Prostate gland (tissue), 2 donors: ENCODE results near the gene PSMD12.

DNA sequence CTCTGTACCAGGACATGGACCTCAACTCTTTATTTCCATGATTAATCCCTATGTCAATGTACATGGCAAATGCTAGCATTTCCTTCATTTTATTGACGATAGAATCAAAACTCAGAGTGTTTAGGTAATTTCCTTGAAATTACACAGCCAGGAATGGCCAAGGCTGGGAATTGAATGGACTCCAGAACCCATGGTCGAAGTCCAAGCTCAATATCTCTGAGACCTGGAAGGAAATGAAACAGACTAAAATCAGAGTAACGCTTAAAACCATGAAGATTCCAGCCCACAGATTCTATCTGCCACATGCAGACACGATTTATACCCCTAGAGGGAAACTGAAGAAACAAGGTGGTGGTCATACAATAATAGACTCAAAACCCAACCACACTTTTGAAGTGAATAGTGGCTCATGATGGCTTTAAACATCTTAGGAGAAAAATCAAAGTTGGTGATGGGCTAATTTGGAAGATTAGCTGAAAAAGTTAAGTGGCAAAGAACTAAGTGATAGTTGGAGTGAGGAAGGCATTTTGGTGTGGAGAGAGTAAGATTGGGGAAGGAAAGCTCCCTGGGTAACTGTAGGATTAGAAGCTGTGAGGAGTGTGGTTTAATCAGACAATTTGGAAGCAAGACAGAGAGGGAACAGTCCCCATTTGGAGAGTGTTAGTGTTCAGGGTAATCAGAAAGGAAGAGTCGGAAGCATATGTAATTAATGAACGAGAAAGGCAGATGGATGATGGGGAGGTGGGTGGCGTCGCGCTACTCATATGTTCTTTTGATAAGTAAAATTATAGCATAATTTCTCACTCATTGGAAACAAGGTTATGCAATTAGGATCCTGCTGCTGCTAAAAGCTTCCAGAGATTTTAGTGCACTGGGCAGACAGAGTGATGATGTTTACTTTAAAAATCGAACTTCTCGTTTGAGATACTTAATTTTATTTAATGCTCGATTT, 95.9 kb downstream of the PRKCA start:
- PRO-cap: no peak
- RAMPAGE, long total RNA, 2 experiments: no peak in any of the 2 experiments

GRCh38 chr17:66436304-66437123, 134.1 kb downstream of the PRKCA start:
- PRO-cap: no peak
- RAMPAGE, long total RNA, 2 experiments: no peak in any of the 2 experiments

DNA sequence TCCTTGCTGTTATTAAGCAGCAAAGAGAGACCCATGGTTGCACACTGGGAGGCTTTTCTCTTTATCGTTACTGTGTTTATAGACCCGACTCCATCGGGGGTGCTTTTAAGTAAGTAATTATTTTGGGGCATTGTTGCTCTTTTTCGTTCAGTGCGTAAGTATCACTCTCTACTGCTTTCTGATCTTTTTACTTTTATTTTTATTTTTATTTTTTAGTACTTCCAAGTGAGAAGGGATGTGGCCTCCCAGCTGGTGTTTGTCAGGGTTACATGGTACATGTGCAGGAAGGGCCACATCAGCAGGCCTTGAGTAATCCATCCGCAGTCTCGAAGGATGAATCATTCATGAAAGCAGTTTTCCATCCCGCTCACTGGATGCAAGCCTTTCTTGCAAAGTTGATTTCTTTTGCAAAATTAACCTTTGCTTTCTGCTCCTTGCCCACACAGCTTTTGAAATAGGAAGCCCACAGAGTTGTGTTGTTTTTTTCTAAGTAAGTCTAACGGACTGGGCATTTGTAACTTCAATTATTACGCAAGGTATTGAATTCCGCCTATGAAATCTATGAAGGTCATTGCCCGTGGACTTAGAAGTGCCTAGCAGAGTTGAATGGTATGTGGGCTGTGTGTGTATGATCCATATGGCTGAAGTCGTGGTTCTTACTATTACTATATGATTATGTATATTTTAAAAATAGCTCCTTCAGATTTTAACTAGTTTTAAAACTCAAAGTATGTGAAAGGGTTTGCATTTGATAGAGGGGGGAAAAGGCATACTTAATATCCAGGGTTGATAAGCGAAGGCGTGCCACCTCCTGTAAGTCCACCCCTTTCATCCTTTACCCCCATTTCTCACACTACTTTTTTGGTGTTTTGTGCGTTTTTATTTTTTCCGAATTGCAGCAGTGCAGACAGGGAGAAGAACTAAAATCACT, 157.5 kb downstream of the PRKCA start:
- PRO-cap: no peak
- RAMPAGE, long total RNA, 2 experiments: no peak in any of the 2 experiments

DNA sequence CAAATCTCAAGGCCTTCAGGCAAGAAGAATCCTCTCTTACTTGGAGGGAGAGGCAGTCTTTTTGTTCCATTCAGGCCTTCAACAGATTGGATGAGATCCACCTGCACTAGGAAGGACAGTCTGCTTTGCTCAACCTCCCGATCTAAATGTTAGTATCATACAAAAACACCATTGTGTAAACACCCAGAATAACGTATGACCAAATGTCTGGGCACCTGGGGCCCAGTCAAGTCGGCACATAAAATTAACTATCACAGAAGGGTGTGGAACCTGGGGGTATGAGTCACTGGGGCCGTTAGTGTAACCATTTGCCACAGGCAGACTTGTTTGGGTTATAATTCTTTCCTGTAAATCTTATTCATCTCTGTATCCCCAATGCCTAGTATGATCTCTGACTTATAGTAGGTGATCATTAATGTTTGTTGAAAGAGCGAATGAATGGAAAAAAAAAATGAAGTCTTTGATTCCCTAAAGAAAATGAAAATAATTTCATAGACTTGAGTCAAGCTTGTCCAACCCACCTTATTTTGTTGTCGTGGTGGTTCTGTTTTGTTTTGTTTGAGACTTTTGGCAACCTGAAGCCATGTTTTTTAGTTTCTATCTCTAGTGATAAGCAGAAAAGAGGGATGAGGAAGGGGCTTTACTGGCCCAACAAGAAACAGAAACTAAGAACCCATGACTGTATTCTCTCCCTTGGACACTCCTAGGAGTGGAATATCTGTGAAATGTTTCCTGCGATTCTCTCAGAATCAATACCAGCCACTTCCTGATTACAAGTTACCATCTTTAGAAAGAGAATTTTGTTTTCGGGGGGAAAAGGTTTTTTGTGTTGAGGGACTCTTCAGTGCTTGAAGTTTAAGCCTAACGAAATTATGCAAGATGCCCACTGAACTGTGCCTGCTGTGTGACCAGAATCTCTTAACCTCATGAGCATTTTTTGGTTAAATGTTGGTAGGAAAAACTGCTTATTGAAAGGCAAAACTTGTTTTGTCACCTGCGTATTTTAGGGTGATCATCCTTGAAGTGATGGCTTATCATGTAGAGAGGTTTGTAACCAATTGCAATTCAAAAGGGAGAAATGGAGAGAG, 207.4 kb downstream of the PRKCA start:
- PRO-cap: no peak
- RAMPAGE, long total RNA, 2 experiments: no peak in any of the 2 experiments

- PRO-cap: no peak
- RAMPAGE, long total RNA, 2 experiments: no peak in any of the 2 experiments
These were observed 256.1 kb upstream of the CACNG5 start for GRCh38 chr17:66578806-66579326.

- PRO-cap: bidirectional peak, plus-strand start at chr17:67366736, minus-strand start at chr17:67366577
- RAMPAGE, long total RNA, 2 experiments: start-site peak on the minus strand in 2 of 2 experiments, at chr17:67366529-67366568 at its widest, 132 to 149 reads per replicate
These were observed at the start of gene PSMD12 for GRCh38 chr17:67366174-67366847. PSMD12 (minus strand) TSS chr17:67366577.

DNA sequence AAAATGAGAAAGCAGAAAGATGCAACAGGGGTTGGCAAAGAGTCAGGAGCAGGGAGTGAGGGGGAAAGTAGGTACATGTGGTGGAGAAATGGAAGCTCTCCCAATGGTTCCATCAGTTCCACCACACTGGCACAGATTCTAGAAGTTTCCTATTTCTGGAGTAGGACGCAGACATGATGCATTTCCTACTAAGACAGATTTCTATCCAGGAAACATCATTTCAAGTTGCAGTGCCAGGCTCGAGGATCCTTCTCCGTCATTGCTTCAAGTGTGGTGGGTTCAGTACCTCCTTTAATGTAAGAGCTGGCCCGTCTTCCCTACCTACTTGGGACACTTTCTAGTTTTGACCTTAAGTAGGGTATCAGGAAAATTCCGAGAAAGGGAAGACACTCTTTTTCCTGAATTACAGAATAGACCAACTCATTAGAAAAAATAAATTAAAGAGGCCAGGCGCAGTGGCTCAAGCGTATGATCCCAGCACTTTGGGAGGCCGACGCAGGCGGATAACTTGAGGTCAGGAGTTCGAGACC, 42.2 kb downstream of the PITPNC1 start:
- PRO-cap: no peak
- RAMPAGE, long total RNA, 2 experiments: no peak in any of the 2 experiments

GRCh38 chr17:67443155-67443750, 66.2 kb downstream of the PITPNC1 start:
- PRO-cap: no peak
- RAMPAGE, long total RNA, 2 experiments: no peak in any of the 2 experiments

DNA sequence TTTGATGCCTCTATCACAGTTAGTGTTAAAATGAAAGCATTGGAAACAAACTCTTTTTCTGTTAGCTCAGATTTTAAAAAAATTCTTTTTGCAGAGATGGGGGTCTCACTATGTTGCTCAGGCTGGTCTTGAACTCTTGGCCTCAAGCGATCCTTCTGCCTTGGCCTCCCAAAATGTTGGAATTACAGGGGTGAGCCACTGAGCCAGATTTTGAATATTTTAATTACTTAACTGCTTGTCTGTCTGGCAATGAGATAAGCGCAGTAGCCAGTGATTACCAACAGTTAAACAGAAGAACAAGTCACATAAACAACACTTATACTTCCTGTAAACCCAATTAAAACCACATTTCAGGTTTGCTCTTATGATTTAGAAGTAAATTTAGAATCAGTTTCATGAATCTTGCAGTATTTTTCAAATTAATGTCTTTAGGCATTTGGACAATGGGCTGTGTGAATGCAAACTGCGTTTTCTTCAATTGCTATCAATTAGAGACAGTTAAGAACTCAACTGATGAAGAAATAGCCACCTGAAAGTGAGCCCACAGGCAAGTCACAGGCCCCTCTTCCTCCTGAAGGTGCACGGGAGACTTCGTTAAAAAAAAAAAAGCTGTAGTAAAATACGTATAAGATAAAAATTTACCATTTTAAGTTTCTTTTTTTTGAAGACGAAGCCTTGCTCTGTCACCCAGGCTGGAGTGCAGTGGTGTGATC, 72.9 kb downstream of the PITPNC1 start:
- PRO-cap: no peak
- RAMPAGE, long total RNA, 2 experiments: no peak in any of the 2 experiments

- PRO-cap: no peak
- RAMPAGE, long total RNA, 2 experiments: no peak in any of the 2 experiments
These were observed 101.1 kb downstream of the PITPNC1 start for GRCh38 chr17:67478124-67478727.

- PRO-cap: no peak
- RAMPAGE, long total RNA, 2 experiments: no peak in any of the 2 experiments
These were observed 83.7 kb downstream of the C17orf58 start for GRCh38 chr17:67912518-67913047.

GRCh38 chr17:67918530-67918860, 77.8 kb downstream of the C17orf58 start:
- PRO-cap: no peak
- RAMPAGE, long total RNA, 2 experiments: no peak in any of the 2 experiments

DNA sequence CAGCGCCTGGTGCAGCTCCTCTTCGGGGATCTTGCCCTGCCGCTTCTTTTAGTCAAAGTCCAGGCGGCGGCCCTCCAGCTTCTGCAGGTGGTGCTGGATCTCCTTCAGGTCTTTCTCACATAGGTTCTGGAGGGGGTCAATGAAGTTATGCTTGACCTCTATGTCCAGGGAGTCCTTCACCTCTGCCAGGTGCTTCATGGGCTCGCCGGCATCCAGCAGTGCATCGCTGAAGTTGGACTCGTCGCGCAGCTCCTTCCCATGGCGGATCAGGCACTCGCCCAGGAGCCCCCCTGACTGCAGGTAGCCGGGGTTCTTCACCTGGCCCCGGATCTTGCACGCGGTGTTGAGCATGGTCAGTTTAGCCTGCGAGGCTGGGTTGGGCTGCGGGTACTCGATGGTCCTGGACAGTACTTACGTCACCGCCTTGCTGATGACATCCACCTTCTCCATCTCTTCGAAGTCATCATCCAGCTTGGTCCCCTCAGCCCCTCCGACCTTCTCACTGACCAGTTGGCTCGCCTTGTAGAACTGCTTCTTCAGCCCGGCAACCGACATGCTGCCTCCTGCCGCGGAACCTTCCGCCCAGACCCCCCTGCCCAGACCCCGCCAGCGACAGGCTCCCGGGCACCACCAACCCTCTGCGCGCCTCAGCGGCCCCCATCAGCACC, 99.6 kb downstream of the KPNA2 start:
- PRO-cap: no peak
- RAMPAGE, long total RNA, 2 experiments: no peak in any of the 2 experiments

GRCh38 chr17:68197209-68197780, 50.5 kb upstream of the AMZ2 start:
- PRO-cap: unidirectional peak, minus-strand start at chr17:68197474; unidirectional peak, minus-strand start at chr17:68197516
- RAMPAGE, long total RNA, 2 experiments: no peak in any of the 2 experiments

DNA sequence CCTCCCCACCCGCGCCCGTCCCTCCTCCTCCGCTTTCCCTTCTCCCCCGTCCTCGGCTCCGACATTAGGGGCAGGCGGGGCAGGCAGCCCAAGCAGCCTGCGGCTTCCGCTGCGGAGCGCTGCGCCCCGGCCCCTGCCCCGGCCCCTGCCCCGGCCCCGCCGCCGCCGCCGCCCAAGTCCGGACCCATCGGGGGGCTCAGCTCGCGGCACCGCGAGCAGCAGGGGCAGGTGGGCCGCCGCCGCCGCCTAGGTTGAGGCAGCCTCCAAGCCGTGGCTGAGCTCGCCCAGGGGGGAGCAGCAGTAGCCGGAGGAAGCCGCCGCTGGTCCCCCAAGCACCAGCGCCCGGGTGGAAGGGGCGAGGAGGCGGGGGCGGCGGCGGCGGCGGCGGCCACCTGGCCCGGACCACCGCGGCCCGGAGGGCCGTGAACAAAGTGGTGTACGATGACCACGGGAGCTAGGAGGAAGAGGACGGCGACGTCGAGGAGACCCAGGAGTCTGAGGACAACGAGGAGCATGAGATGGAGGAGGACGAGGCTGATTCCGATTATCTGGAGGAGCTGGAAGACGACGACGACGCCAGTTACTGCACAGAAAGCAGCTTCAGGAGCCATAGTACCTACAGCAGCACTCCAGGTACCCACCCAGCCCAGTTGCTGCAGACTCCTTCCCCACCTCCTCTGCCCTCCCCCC, 42.1 kb upstream of the AMZ2 start:
- PRO-cap: no peak
- RAMPAGE, long total RNA, 2 experiments: no peak in any of the 2 experiments

- PRO-cap: no peak
- RAMPAGE, long total RNA, 2 experiments: no peak in any of the 2 experiments
These were observed 12.6 kb upstream of the AMZ2 start for GRCh38 chr17:68234787-68236065.

GRCh38 chr17:68258890-68259590, 11.2 kb downstream of the AMZ2 start:
- PRO-cap: no peak
- RAMPAGE, long total RNA, 2 experiments: no peak in any of the 2 experiments

- PRO-cap: no peak
- RAMPAGE, long total RNA, 2 experiments: no peak in any of the 2 experiments
These were observed 17.2 kb downstream of the SLC16A6 start for GRCh38 chr17:68273758-68274110.

- PRO-cap: unidirectional peak, plus-strand start at chr17:68290485
- RAMPAGE, long total RNA, 2 experiments: no peak in any of the 2 experiments
These were observed 593 bp downstream of the SLC16A6 start for GRCh38 chr17:68290057-68291011.

- PRO-cap: no peak
- RAMPAGE, long total RNA, 2 experiments: no peak in any of the 2 experiments
These were observed 10.7 kb downstream of the WIPI1 start for GRCh38 chr17:68446395-68447178.